ENCODE data around the genes CAMK1D and UCMA.

DNA sequence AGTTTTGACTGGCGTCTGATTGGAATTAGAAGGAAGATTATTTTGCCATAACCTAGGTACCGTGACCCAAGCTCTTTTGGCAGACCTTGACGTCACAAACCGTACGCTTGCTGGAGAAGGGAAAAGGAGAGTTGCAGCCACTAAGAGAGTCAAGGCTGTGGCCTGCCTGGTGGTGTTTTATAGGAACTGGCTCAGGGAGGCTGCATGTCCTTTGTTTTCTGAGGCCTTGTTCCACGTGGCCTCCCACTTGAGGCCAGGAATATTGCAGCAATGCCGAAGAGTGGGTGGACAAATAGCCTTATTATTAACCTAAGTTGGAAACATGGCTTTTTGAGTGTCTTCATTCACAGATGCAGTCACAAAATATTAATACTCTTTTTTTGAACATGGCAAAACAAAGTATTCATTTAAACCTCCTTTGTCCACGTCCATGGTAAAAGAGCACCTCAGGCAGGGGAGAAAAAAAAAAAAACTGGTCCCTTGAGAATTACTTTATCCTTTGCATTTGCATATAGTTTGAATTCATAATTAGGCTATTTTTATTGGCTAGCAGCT lies 178.0 kb downstream of the CELF2 start:
- PRO-cap, result no peak

GRCh38 chr10:11218467-11218962 lies 200.8 kb downstream of the CELF2 start:
- PRO-cap, result no peak

GRCh38 chr10:11236288-11236598 lies 218.6 kb downstream of the CELF2 start:
- PRO-cap, result no peak

- PRO-cap, result no peak
Measured at GRCh38 chr10:11284575-11285582, 267.2 kb downstream of the CELF2 start.

GRCh38 chr10:11463076-11464065 lies 148.1 kb downstream of the USP6NL start:
- PRO-cap, result no peak

- PRO-cap, result no peak
Measured at GRCh38 chr10:11579580-11580034, 31.8 kb downstream of the USP6NL start.

DNA sequence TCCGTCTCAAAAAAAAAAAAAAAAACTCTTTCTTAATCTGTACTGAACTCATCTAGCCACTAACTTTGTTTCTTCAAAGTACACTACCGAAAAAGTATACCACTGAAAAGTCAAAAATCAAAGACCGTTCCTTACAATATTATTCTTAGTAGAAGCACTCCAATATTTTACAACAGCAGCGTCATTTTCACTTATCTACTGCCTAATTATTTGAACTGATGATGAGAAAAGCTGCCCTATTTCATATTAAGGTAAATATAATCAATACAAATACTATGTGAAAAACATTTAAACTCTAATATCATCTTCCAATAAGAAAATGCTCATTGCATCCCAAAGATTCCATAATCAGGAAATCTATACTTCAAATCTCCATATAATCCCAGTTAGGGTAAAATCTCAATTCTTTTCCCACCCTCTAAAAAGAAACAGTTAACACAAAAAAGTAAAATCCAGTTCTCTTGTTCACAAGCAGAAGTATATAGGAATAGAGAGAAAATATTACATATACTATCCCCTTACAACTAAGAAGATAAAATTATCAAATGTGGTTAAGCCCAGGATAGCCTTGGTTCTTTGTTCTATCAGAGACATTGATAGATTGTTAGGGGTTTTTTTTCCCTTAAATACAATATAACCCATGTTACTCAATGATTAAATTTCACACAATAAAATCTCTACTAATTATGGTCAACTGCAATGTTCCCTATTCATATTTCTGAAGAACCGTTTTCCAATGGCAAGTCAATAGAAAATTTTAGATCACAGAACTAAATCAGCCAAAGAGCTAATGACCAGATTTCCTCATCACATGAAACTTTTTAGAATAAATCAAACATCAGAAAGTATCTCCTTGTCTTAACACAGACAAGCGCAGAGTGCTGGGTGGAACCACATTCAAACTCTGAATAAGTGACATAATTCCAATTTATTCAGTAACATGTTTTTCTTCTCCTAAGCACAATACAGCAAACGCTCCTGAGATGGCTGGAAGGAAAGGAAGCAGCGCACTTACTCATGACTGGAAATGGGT lies 14.5 kb downstream of the USP6NL start:
- PRO-cap, result no peak

GRCh38 chr10:11612388-11613010 lies 1.0 kb upstream of the USP6NL start:
- PRO-cap, result no peak

DNA sequence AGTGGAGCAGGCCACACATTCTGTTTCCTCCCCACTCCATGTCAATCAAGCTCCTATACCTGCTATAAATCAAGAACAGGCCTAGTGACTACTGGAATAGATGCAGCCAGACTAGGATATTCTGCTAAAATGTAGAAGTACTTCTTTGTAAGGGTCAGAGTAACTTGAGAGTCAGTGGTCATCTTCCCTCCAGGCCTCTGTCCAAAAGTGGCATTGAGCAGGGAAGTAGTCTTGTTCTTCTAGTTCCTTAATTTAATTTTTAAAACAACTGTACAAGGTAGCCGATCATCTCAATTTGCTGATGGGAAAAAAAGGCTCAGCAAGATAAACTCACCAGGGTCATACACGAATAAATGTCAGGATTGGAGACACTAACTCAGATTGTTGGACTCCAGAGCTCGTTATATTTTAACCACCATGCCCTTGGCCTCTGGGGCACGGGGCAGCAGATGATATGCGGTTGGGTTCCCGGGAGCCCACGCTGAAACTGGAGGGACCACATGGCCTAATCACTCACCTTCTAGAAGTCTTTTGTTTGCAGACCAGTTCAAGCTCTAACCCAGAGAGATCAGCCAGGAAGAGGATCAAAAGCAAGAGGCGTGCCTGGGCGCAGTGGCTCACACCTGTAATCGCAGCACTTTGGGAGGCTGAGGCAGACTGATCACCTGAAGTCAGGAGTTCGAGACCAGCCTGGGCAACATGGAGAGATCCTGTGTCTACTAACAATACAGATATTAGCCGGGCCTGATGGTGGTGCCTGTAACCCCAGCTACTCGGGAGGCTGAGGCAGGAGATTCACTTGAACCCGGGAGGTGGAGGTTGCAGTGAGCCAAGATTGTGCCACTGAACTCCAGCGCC lies 42.7 kb upstream of the ECHDC3 start:
- PRO-cap, result no peak

GRCh38 chr10:11719982-11720396 lies 22.2 kb upstream of the ECHDC3 start:
- PRO-cap, result no peak

GRCh38 chr10:11875729-11876747 lies 52.9 kb downstream of the PROSER2 start:
- PRO-cap, result no peak

DNA sequence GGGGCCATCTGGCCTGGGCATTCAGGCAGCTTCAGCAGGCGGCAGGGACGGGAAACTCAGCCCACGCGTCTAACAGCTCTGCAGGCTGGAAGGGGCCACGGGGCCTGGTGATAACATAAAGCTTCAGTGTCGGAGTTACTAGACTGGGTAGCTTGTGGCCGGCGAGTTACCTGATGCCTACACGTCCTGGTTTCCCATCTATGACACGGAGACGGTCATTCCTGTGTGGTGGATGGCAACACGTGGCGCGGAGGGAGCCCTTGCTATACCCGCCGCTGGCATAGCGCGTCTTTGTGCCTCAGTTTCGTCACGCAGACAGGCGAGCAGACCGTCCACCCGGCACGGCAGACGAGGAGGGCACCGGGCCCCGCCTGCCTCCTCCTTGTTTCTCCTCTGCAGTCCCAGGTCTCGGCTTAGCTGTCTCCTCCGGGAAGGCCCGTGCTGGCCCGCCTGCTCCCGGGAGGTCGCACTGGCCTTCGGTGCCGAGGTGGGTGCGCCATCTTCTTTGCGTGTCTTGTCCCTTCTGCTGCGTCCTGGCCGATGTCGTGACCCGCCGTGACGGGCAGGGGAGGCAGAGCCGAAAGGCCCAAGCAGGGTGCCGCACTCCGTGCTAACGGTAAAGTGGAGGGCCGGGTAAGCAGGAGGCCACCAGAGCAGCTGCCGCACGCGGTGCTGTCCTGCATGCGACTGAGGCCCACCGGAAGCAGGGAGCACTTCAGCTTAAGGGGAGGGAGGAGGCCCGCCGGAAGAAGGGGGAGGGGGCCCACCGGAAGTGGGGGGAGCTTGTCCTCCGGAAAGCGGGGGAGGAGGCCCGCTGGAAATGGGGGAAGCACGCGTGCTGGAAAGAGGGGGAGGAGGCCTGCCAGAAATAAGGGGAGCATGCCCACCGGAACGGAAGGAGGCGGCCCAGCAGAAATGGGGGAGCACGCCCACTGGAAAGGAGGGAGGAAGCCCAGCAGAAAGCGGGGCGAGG lies 71.1 kb downstream of the PROSER2 start:
- PRO-cap, result no peak

DNA sequence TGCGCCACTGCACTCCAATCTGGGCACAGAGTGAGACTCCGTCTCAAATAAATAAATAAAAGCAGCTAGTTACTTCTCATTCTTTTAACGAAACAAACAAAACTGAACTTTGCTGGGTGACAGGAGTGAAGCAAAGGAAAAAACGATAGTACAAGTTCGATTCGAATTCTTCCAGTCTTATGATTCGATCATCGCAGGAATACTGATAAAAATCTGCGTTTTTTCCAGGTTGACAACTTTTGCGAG lies 654 bp downstream of the NUDT5 start:
- PRO-cap, result no peak

GRCh38 chr10:12348370-12348719 lies 1.0 kb upstream of the CAMK1D start:
- PRO-cap, result no peak

GRCh38 chr10:12349285-12350131 lies at the start of gene CAMK1D:
Gene CAMK1D (plus strand): TSS chr10:12349547.
- PRO-cap, result bidirectional peak, plus-strand start at chr10:12349584, minus-strand start at chr10:12349368; bidirectional peak, plus-strand start at chr10:12349919, minus-strand start at chr10:12349738

GRCh38 chr10:12539212-12540194 lies 190.2 kb downstream of the CAMK1D start:
- PRO-cap, result no peak

- PRO-cap, result no peak
Measured at GRCh38 chr10:12598910-12599690, 249.8 kb downstream of the CAMK1D start.

DNA sequence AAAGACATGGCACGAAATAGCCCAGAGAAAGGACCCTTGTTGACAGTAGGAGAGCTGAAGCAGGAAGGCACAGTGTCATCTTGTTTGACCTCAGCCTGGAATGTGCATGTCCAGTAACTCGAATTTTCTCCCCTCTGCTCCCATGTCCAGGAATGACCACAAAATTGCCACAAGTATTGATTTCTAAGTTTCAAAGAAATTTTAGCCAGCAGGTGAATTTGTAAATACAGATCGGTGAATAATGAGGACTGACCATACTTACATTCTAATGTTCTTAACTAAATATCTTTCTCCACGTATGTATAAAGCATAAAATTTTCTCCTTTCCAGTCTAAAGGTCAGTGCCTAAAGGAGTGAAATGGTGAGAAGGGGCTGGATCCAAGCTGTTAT lies 300.9 kb downstream of the CCDC3 start:
- PRO-cap, result no peak

- PRO-cap, result no peak
Measured at GRCh38 chr10:13091982-13092181, 8.1 kb upstream of the OPTN start.

GRCh38 chr10:13234109-13234608 lies at the start of gene UCMA:
Gene UCMA (minus strand): TSS chr10:13234374.
- PRO-cap, result no peak